Mammary epithelial cell (primary cell): ENCODE measurements around a stretch of chr3.

GRCh38 chr3:172079836-172080356, 40.5 kb downstream of the FNDC3B start:
- CAGE, long polyA plus RNA = no peak
- RRBS = no CpG with 5 or more reads among the region's 2 CpGs

- CAGE, long polyA plus RNA = no peak
- RRBS = no CpG with 5 or more reads among the region's 11 CpGs
Measured at GRCh38 chr3:172083744-172084526, 44.6 kb downstream of the FNDC3B start.

DNA sequence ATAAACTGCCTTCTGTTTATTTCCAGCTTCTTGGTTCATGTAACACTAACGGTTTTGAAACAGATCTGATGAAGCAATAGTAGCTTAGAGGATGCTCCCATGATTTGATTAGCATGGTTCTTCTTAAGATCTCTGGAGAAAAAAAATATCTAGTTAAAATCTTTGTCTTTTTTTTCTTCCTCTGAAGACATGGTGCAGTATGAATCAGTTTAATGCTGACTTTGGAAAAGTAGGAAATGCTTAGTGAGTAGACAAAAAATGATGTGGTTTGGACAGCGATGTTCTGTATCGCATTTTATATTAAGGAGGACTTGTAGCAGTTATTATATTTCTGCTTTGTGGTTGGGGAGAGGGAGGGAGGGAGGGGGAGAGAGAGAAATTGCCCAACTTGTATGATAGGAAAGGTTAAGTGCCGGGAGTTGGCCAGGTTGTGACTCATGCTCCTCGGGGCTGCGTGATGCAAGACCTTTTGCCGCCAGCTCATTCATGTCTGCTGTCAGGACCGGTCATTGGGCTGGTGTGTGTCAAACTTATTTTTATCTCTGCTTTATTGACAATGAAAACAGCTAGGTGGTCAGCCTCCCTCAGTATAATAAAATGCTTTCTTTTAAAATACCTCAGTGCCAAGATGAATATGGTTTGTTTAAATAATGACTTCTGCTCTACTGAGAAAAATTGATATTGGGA, 90.4 kb downstream of the FNDC3B start:
- CAGE, long polyA plus RNA = no peak
- RRBS = 2% methylated on average over 4 of the region's 8 CpGs

- CAGE, long polyA plus RNA = no peak
- RRBS = no CpG with 5 or more reads among the region's 3 CpGs
Measured at GRCh38 chr3:172135697-172136535, 96.5 kb downstream of the FNDC3B start.

- CAGE, long polyA plus RNA = no peak
- RRBS = no CpG with 5 or more reads among the region's 6 CpGs
Measured at GRCh38 chr3:172160049-172161034, 121.0 kb downstream of the FNDC3B start.

- CAGE, long polyA plus RNA = no peak
- RRBS = no CpG with 5 or more reads among the region's 2 CpGs
Measured at GRCh38 chr3:172210900-172211496, 171.6 kb downstream of the FNDC3B start.

DNA sequence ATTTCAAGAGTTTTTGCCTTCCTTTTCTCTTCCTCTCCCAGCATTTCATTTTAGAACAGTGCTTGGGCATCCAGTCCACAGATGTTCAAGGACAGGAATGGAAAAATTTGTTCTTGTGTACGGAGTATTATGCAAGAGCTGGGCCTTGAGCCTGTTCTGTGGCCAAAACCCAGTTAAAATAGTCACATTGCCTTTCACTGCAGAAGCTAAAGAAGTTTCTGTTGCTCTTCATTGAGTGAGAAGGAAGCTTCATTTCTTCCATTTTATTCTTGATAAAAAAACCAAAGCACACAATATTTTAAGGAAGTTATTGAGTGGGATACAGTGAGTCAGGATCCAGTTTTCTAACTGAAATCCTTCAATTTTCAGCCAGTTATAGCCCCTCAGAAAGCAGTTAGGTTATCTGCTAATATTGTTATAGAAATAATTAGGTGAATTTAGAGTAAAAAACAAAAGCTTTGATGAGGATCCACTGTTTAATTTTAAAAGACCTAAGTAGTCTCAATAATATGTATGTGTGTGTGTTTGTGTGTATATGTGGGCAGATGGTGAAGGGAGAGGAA, 191.8 kb downstream of the GHSR start:
- CAGE, long polyA plus RNA = no peak
- RRBS = no CpG with 5 or more reads among the region's 1 CpG

GRCh38 chr3:172315298-172316012, 132.8 kb downstream of the GHSR start:
- CAGE, long polyA plus RNA = no peak
- RRBS = no CpG with 5 or more reads among the region's 14 CpGs

GRCh38 chr3:172402249-172402976, 45.8 kb downstream of the GHSR start:
- CAGE, long polyA plus RNA = no peak
- RRBS = no CpG with 5 or more reads among the region's 5 CpGs

DNA sequence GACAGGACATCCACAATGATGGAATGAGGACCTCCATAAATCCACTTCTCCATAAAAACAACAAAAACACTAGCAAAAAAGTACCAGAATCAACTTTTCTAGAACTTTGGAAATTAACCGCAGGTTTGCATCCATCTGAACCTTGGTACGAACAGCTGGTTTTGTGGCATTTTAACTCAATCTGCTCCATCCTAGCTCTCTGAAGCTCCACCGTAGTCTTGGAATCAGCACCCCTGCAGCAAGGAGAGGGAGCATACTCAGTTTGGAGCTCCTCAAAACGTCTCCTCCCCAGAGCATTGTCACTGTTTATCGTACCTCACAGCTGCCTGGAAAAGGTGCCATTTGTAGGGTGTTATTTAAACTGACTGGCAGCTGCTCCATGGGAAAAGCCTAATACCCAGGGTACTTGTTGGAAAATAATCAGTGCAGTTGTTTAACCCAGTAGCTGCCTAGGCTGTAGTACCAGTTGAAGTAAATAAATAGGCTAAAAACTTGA, 44.1 kb downstream of the GHSR start:
- CAGE, long polyA plus RNA = no peak
- RRBS = no CpG with 5 or more reads among the region's 5 CpGs

DNA sequence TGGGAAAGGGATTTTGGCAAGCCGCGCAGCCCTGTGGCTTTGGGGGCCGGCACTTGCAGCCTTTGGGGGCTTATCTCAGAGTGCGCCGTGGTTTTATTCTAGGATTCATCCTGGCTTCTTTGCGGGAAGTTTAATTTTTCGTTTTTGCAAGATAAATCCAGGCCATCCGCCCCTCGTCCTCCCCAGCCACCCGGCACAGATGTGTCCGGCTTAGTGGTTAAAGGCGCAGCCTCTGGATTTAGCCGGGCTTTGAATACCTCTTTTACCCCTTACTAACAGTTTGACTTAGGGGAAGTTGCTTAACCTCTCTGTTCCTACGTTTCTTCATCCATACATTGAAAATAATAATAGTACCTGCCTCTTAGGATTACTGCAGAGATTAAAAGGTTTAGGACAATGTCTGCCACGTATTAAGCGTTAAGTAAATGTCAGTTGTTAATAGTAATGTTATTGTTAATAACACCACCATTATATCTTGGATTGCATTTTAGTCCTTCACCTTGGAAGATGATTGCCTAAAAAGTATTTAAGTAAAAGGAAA, 680 bp downstream of the ECT2 start:
- CAGE, long polyA plus RNA = no peak
- RRBS = no CpG with 5 or more reads among the region's 16 CpGs

- CAGE, long polyA plus RNA = no peak
- RRBS = no CpG with 5 or more reads among the region's 9 CpGs
Measured at GRCh38 chr3:172796103-172796794, 45.7 kb downstream of the ECT2 start.

DNA sequence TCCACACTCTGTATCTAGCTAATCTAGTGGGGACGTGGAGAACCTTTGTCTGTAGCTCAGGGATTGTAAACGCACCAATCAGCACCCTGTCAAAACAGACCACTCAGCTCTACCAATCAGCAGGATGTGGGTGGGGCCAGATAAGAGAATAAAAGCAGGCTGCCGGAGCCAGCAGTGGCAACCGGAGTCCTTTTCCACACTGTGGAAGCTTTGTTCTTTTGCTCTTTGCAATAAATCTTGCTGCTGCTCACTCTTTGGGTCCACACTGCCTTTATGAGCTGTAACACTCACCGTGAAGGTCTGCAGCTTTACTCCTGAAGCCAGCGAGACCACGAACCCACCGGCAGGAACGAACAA, 116.8 kb downstream of the ECT2 start:
- CAGE, long polyA plus RNA = no peak
- RRBS = no CpG with 5 or more reads among the region's 9 CpGs

DNA sequence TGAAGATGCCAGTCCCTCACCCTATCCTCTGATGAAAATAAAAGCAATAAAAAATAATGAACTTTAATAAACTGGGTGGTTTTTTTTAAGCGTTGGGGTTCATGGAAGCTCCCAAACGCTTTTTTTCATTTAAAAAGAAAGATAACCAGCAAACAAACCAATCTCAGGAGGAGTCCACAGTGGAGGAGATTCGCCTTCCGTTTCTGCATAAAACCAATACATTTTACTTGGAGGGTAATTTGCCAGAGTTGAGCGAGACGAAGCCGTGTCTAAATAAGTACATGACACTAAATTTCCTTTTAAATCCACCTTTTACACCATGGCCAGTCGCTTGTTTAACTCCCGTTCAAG, 549 bp upstream of the NLGN1 start:
- CAGE, long polyA plus RNA = no peak
- RRBS = no CpG with 5 or more reads among the region's 9 CpGs

DNA sequence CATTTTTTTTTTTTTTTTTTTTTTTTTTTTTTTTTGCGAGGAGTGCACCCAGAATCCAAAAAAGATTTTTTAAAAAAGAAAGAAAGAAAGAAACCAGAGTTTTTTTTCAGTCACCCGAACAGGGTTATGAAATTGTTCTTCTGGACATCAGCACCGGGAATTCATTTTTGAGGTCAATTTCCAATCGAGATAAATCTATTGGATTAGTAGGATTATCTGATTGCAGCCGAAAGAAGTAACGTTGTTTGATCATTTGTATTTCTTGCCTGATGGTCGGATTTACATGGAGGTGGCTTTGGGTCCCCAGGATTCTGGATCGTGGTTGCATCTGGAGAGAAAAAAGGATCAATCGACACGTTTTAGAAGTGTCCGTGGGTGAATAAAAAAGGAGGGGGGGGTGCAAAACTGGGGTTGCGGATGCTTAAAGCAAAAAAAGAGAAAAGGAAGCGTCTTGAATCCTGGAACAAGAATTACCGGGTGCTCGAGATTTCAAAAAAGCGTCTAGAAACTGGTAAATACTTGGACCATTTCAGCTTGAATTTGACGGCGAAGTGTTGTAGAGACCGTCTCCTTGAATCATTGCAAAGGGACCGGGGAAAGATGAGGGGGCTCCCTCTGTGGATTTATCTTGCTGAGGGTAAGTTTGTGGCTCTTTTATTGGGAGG, 187.0 kb downstream of the NLGN1 start:
- CAGE, long polyA plus RNA = no peak
- RRBS = no CpG with 5 or more reads among the region's 20 CpGs

DNA sequence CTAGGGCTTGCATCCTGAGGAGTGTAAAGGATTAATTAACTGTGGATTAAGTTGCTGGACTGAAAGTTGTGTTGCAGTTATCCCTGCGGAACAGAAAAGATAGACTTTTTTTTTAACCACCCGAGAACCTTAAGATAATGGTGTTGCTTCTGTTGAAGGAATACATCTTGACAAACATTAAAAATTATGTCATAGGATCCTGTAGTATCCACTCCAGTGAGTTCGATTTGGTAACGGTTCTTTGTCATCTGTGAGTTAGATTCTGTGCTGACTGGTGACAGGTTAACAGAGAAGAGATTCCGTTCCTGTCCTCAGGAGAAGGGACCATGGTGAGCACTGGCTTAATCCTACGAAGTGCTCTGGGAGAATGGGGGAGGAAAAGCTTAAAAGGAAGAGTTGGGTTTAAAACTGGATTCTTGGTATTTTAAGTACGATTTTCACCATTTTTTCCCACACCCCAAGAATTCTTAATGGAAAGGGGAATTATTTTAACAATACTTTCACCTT, 417.2 kb upstream of the NAALADL2 start:
- CAGE, long polyA plus RNA = no peak
- RRBS = no CpG with 5 or more reads among the region's 7 CpGs

DNA sequence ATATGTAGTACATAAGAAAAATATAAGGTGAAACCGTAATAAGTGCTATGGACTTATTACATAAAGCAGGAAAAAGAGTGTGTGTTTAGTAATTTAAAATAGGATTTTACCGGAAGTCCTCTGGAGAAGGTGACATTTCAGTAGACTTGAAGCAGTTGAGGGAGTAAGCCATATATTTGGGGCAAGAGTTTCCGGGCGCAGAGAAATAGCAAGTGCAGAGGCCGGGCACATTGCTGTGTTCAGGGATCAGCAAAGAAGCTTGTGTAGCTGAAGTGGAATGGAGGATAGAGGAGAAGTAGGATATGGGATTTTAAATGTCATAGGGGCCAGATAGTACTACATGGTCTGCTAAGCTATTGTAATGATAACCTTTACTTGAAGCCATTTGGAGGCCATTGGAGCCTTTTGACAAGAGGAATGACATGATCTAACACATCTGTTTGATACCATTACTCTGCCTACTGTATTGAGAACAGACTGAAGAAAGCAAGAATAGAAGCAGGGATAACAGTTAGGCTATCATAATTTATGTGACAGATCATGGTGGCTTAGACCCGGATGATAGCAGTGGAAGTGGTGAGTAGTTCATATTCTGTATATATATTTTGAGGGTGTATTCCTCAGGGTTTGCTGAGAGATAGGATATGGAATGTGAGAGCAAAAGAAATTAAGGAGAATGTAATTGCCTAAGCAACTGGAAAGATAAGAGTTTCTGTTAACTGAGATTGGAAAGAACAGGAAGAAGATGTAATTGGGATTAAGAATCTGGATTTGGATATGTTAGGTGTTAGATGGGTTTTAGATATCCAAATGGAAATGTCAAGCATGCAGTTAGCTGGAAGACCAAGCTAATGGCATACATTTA, 416.2 kb upstream of the NAALADL2 start:
- CAGE, long polyA plus RNA = no peak
- RRBS = 95% methylated on average over 2 of the region's 6 CpGs

DNA sequence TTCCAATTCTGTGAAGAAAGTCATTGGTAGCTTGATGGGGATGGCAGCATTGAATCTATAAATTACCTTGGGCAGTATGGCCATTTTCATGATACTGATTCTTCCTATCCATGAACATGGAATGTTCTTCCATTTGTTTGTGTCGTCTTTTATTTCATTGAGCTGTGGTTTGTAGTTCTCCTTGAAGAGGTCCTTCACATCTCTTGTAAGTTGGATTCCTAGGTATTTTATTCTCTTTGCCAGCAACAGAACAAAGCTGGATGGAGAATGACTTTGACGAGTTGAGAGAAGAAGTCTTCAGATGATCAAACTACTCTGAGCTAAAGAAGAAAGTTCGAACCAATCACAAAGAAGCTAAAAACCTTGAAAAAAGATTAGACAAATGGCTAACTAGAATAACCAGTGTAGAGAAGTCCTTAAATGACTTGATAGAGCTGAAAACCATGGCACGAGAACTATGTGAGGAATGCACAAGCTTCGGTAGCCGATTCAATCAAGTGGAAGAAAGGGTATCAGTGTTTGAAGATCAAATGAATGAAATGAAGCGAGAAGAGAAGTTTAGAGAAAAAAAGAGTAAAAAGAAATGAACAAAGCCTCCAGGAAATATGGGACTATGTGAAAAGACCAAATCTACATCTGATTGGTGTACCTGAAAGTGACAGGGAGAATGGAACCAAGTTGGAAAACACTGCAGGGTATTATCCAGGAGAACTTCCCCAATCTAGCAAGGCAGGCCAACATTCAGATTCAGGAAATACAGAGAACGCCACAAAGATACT, 66.6 kb downstream of the NAALADL2 start:
- CAGE, long polyA plus RNA = no peak
- RRBS = no CpG with 5 or more reads among the region's 8 CpGs

DNA sequence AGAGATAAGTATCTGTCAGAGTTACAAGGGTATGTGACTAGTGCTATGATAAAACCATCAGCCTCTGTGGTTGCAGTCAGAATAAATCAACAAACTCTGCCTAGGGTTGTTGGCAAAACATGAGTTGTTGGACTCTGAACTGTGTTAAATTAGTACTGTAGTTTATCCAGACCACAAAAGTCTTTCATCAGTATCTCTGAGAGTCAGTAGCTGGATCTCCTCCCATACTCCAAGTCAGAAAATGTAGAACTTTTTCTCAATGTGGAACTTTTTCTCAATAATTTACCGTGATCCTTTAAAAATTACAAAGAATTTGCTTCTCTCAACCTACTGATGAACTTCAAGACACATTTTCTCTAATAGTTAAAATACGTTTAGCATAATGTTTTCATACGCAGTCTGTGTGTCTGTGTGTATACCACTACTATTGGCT, 918.5 kb downstream of the NAALADL2 start:
- CAGE, long polyA plus RNA = no peak
- RRBS = no CpG with 5 or more reads among the region's 3 CpGs

DNA sequence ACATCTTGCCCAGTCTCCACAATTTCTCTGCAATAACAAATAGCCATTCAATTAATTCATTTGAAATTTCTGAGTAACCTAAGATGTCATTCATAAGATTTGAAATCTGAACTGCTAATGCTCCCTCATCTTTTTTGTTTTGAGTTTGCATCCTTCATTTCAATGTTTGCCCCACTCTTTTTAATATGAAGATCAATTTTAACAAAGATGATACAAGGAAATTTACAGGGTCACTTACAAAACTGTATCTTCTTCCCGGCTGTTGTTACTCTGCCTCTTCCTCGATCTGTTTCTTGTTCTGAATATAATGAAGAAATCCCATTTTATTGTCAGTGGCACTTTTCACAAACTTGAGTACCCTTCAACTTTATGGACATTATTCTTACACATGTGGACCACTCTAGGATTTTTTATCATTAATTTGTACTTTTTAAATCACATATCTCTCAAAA, 343.8 kb downstream of the TBL1XR1 start:
- CAGE, long polyA plus RNA = no peak
- RRBS = no CpG with 5 or more reads among the region's 2 CpGs